Mesenchymal stem cell of Wharton's jelly (primary cell): ENCODE measurements around the genes ZNF500 and SEC14L5.

- CAGE, long polyA plus RNA = no peak
These were observed 4.5 kb downstream of the VASN start for GRCh38 chr16:4376070-4376627.

DNA sequence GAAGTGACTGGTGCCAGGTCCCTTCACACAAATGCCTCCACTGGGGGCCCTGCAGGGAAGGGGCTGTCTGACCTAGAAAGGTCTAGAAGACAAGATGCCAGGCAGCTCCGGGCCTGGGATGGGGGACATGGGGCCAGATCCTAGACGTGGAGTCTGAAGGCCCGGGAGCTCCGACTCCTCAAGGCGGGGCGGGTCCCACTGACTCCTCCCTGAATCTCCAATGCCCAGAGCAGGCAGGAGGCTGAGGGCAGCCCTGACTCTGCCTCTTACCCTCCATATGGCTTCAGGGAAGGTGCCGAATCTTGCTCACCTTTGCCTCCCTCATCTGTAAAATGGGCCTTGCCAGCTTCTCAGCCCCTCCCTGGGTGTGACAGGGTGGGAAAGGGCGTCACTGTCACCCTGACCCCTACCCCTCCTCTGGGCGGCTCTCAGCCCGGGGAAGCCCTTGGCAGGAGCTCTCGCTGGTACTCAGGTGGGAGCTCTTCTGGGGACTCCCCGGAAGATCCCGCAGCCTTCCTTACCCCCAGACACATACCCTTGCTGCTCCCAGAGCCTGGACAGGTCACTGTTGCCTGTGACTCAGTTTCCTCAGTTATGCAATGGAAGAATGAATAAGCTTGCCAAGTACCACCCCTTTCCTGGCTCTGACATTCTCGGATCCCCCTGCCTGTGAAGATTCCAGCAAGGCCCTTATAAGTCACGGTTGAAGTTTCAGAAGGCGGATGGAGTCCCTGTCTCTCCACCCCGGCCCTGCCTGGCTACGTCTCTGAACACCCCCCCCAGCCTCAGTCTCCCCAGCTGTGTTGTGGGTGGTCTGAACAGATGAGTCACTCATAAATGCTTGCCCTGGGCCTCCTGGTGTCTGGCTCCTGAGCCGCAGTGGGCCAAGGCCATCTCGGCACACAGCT lies 15.0 kb downstream of the VASN start:
- CAGE, long polyA plus RNA = no peak

GRCh38 chr16:4647880-4648219 lies 23.2 kb downstream of the MGRN1 start:
- CAGE, long polyA plus RNA = no peak

DNA sequence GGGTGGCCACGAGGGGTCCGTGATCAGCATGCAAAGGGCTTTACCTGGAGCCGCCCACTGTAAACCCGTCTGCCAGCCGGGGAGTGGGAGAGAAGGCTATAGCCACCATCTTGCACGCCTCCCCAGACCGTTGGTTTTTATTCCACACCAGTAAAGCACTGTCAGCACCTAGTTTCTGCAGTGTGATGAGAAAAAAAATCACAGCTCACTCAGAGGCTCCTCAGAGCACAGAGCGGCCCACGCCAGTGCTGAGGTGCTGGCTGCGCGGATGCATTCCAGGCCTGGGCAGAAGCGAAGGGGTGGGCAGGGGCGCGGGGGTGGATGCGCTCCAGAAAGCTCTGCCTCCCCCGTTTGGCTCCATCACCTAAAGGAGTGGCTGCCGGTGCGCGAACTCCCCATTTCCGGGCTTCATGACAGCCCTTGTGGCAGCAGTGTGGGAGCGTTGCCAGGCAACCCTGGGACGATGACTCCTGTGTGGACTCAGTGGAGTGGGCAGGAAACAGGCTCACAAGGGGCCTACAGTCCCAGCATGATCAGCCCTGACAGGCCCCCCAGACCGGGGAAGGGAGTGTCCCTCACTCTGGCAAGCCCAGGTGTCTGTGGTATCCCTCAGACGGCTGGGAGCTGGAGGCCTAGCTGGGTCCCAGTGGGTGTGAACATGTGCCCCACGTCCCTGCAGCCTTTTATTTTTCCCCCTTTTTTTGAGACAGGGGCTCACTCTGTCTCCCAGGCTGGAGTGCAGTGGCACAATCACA lies 32.9 kb upstream of the NUDT16L1 start:
- CAGE, long polyA plus RNA = no peak

GRCh38 chr16:4679001-4679583 lies 14.3 kb upstream of the NUDT16L1 start:
- CAGE, long polyA plus RNA = no peak

DNA sequence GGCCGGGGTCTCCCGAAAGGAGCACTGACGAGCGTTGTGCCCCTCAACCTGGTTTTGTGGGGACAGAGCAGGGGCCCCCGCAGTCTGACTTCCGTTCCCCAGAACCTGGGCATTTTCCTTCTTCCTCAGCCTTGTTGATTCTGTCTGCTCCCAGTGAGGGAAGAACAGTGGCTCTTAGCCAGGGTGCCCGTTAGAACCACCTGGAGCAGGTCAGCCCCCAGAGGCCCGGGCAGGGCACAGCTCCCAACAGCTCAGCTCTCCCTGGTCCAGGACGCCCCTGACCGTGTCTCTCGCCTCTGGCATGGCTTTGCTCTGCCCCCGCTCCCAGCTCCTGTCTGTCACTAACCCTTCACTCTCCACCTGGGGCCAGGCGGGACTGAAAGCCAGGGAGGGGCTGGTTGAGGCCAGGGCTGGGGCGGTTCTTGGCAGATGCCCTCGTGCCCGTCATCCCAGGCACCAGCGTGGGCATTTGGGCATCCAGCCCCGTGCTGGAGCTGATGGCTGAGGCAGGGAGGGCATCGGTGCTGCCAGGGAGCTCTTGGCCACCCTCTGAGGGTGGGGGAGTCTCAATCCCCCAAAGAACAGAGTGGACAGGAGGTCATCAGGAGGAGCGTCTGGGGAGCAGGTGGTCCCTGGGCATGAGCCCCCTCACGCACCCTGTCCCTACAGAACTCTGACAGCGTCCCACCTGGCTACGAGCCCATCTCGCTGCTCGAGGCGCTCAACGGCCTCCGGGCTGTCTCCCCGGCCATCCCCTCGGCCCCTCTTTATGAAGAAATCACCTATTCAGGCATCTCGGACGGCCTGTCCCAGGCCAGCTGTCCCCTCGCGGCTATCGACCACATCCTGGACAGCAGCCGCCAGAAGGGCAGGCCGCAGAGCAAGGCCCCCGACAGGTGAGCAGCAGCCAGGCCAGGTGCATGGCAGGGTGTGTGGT lies 12.2 kb upstream of the NUDT16L1 start:
- CAGE, long polyA plus RNA = no peak

GRCh38 chr16:4728611-4728852 lies 5.5 kb downstream of the ANKS3 start:
- CAGE, long polyA plus RNA = no peak

DNA sequence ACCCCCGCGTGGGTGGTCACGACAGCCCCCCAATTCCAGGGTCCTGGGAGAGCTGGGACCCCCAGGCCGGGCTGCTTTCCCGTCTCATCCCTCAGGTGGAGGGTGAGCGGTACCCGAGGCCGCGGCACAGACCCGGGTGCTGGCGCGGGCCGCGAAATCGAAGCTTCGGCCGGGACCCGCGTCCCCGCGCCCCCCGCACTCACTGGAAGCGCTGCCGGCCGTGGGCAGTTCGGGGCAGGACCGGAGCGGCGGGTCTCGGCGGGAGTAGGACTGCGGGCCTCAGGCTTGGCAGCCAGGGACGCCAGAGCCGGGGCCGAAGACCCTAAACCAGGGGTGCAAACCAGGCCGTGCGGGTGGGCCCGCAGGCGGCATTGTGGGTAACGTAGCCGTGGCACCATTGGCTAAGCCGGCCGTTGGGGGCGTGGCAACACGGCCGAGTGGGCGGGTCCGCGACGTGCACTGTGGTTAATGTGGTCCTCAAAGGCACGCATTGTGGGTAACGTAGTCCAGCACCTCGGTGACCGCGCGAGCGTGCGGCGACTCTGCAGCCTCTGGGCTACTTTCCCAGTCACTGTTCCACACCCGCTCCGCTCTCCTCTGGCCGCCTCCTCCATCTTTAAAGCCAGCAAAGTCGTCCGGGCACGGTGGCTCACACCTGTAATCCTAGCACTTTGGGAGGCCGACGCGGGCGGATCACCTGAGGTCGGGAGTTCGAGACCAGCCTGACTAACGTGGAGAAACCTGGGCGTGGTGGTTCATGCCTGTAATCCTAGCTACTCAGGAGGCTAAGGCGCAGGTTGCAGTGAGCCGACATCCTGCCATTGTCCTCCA lies at the start of gene ZNF500:
Gene ZNF500, minus strand, starts transcription at position 349 of the 831 bp plus-strand sequence.
- CAGE, long polyA plus RNA = no peak

GRCh38 chr16:4846087-4846993 lies 748 bp downstream of the GLYR1 start:
- CAGE, long polyA plus RNA = no peak

DNA sequence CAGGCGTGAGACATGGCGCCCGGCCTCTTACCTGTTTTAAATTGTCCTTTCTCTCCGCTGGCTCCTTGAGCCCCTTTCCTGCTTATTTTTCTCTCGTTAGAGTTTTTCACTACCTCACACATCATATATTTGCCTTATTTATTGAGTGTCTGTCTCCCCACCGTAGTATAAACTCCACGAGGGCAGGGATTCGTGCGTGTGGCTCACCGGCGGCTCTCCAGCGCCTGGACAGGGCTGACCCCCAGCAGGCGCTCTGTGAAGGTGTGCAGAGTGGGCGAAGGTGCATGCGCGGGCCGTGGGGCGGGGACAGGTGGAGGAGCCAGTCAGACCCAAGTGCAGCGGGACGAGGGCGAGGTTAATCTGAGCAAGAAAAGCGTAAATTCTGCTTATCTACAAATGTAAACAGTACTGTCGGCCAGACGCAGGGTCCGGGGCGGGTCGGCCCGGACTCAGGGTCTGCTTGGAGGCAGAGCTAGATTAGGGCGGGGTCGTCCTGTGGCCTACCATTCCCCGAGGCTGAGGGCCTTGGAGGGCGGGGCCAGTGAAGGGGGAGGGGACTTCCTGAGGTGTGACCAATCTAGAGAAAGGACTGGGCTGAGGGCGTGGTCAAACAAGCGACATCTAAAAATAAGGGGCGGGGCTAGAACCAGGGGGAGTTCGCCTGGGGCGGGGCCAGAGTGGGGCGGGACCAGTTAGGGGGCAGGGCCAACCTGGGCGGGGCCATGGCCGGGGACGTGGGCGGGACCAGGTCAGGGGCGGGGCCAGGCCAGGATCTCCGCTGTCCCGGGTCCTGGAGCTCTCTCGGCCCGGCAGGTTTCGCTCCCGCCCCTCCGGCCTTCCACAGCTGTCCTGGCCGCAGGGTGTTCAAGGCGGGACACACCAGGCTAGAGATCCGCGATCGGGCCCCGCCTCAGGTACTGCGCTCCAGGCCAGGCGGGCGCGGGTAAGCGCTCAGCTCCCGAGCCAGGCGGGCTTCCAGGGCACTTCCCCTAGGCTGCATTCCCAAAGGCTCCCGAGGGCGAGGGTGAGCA lies at the start of gene SEC14L5:
Gene SEC14L5, plus strand, starts transcription at position 799 of the 1,031 bp plus-strand sequence.
- CAGE, long polyA plus RNA = no peak

- CAGE, long polyA plus RNA = no peak
These were observed 13.2 kb downstream of the NAGPA start for GRCh38 chr16:5020430-5020954.

DNA sequence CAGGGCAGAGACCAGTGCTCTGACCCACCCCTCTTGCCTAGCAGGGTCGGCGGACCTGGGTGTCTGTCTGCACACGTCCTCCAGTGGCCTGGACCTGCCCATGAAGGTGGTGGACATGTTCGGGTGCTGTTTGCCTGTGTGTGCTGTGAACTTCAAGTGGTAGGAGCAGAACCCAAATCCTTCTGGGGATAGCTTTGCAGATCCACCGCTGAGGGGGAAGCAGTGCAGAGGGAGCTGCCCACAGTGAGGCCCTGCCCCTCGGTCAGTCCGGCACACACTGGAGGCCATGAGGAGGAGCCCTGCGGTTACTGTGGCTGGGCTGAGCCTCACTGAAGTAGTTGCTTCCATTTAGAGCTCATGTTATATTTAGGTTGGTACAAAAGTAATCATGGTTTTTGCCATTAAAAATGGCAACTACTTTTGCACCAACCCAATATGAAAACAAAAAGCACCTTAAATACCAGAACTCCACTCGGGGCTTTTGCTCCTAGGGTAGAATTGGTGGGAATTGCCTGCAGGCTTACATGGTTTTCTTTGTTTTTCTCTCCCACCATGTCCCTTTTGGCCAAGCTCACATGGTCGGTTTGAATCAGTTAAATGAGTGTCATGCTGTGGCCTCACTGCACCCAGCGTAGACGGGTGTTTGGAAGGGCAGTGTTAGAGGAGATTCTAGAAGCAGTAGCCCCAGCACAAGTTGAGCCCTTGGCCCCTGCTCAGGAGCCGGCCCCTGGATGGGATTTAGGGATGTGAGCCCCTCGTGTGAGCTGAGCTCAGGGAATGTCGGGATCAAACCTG lies 11.1 kb downstream of the ALG1 start:
- CAGE, long polyA plus RNA = no peak

DNA sequence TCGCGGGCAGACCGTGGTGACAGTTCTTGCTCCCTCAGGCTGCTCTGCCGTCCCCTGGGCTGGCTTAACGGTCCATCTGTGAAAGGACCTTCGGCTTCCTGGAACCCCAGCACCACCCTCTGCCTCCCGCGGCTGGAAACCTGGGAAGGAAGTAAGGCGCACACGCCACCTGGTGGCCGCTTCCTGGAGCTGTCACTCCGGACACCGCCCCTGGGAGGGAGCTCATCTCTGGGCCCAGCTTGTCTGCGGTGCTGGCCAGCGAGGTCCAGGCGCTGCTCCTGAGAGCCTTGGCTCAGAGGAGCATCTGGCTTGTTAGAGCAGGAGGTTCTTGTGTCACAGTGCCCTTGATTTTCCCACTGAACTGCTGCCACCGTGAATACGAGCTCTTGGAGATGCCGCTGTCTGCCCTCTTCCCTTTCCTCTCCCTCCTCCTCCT lies 402.7 kb upstream of the RBFOX1 start:
- CAGE, long polyA plus RNA = no peak

GRCh38 chr16:8642594-8643011 lies 21.1 kb downstream of the METTL22 start:
- CAGE, long polyA plus RNA = no peak

GRCh38 chr16:8668505-8669165 lies 5.8 kb upstream of the ABAT start:
- CAGE, long polyA plus RNA = no peak

DNA sequence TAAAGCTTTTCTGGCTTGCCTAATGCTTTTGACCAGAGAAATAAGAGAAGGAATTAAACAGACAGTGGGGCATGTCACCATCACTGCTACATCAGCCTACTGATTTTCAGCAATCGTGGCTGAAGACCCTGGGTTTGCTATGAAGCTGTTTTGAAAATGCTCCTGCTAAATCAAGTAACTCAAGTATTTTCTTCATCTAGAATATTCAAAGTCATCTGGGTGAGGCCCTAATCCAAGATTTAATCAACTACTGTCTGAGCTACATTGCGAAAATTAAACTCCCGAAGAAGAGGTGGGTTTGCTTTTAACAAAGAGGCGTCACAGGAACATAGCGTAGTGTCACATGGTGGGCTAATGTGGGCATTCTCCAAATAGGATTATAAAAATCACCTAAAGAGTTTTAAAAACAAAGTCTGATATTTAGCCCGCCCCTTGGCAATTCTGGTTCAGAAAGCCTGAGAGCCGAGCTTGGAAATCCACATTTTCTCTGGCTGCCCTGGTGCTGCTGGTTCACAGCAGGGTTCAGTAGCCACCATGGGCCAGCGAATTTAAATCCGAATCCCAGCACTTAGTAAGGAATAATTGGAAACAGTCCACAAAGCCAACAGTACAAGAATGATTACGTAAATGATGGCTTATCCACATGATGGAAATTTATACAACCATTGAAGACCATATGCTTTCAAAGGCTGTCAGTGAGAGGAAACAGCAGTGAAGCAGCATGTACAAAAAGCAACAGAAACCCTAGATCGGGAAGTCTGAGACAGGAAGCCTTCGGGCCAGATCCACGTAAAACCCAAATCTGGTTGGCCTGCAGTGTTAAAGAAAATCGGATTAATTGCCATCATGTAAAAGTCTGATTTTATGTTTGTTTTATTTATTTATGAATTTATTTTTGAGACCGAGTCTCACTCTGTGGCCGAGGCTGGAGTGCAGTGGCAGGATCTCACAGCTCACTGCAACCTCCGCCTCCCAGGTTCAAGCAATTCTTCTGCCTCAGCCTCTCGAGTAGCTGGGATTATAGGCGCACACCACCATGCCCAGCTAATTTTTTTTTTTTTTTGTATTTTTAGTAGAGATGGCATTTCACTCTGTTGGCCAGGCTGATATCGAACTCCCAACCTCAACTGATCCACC lies 8.8 kb downstream of the PMM2 start:
- CAGE, long polyA plus RNA = no peak

DNA sequence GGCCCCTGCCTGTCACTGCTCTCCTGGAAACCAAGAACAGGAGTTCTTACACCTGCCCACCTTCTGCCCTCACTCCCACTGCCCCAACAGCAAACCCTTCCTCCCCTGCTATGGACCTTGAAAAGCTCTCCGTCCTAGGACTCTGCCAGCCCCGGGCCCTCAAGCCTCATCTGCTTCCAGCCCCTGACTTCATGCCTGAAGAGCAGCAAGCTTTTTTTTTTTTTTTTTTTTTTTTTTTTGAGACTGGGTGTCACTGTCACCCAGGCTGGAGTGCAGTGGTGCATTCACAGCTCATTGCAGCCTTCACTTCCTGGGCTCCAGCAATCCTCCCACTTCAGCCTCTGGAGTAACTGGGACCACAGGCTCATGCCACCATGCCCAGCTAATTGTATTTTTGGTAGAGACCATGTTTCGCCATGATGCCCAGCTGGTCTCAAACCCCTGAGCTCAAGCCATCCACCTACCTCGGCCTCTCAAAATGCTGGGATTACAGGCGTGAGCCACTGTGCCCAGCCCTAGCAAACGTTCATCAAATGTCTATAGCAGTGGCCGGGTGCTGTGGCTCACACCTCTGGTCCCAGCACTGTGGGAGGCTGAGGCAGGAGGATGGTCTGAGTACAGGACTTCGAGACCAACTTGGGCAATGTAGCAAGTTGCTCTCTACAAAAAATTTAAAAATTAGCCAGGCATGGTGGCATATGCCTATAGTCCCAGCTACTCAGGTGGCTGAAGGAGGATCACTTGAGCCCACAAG lies 16.9 kb downstream of the CARHSP1 start:
- CAGE, long polyA plus RNA = no peak

GRCh38 chr16:8867047-8867987 lies 1.5 kb downstream of the CARHSP1 start:
- CAGE, long polyA plus RNA = no peak

DNA sequence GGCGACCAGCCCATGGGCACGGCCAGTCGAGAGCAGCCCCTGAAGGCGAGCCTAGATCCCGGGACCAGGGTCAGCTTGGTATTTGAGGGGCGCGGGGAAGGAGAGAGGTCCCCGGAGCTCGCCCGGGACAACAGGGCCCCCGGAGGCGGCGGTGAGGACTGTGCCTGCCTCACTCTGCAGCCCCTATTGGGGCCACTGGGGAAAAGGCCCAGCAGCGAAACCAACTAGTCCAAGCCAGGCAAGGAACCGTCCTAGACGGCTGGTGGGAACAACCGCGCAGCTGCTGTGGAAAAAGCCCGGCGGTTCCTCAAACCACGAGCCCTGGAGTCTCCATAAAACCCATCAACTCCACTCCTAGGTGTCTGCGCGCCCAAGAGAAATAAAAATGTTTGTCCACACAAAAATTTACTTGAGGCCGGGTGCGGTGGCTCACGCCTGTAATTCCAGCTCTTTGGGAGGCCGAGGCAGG lies 864 bp upstream of the CARHSP1 start:
- CAGE, long polyA plus RNA = no peak

DNA sequence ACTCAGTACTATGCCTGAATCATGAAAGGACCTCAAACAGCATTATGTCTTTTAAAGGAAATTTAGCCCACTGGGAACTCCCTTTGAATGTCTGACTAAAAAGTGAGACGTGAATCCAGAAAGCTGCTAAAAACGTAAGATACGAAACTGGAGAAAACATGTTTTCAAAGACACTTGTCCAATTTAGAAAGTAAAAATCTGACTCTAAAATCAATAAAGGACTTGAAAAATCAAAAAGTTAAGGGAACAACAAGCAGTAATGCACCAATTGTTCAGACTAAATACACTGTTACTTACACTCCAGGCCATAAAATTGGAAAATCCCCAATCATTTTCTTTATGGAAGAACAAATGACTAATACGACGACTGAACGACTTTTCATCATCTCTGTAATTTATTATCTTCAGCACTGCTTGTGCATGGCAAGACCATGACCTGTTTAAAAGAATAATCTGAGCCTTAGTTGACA lies 38.7 kb downstream of the LITAFD start:
- CAGE, long polyA plus RNA = no peak